Parotid gland (tissue), 1 donor: ENCODE results near the gene PSEN2.

GRCh38 chr1:226609784-226610284 lies 61.3 kb downstream of the STUM start:
- PRO-cap: no peak

DNA sequence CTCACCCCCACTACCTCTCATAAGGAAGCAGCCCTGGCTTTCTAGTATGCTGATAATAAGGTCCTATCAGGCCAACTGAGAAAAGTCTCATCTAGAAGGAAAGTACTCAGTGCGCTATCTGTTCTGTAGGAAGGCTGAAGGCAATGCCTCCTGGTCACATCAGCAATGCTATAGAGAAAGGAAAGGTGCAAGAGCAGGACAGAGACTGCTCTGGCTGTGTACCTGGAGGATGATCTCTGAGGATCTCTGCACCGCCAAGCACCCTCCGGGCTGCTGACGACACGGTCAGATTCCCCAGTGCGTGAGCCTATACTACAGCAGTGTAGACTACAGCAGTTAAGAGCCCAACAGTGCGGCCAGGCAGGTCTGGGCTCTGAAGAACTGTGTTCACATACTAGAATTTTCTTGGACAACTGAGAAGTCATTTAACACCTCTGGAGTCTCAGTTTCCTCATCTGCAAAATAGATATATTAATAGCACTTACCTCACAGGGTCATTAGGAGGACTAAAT lies 40.0 kb downstream of the ITPKB start:
- PRO-cap: no peak

- PRO-cap: no peak
These were observed 30.4 kb downstream of the ITPKB start for GRCh38 chr1:226708256-226709429.

- PRO-cap: no peak
These were observed 29.6 kb downstream of the ITPKB start for GRCh38 chr1:226709430-226709949.

DNA sequence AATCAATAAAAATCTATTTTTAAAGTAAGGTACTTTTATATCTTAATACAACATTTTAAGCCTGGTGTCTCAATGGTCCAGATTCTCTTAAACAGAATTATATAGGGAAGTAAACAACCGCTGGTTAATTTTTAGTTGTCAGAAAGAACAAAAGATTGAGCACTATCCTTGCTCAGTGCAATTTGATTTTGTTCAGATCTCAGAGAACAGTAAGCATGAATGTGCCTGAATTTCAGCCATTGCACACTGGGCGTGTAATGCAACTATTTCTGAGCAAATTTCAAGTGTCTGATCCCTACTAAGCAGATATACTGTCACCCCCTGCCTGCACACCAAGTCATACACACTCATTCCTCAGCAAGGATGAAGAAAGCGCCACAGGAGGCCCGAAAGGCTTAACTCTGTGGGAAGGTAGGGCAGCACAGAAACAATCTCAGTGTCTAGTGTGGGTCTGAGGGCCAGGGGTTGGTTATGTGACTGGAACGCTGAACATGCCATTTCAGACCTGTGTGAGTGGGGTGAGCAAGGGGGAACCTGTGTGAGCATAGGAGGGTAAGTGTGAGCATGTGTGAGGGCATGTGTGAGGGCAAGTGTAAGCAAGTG lies 6.4 kb downstream of the ITPKB start:
- PRO-cap: no peak

DNA sequence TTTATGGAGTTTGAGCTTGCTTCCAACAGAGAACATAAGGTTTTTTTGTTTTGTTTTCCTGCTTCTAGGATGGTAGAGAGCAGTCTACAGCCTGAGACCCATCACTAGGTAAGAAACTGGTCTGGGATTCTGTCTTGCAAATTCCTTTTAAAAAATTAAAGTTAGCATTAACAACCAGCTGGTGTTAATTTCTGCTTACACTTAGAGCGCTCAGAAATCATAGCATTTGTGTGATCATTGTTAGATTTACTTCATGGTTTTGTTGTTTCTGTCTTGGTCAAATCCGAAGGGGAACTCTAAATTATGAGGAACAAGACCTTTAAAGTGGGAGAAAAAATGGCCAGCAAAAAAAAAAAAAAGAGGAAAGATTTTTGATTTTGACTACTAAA lies 22.3 kb upstream of the PSEN2 start:
- PRO-cap: no peak

GRCh38 chr1:226870175-226870688 lies at the start of gene PSEN2:
PSEN2 (plus strand) TSS chr1:226870616.
- PRO-cap: bidirectional peak, plus-strand start at chr1:226870635, minus-strand start at chr1:226870502

DNA sequence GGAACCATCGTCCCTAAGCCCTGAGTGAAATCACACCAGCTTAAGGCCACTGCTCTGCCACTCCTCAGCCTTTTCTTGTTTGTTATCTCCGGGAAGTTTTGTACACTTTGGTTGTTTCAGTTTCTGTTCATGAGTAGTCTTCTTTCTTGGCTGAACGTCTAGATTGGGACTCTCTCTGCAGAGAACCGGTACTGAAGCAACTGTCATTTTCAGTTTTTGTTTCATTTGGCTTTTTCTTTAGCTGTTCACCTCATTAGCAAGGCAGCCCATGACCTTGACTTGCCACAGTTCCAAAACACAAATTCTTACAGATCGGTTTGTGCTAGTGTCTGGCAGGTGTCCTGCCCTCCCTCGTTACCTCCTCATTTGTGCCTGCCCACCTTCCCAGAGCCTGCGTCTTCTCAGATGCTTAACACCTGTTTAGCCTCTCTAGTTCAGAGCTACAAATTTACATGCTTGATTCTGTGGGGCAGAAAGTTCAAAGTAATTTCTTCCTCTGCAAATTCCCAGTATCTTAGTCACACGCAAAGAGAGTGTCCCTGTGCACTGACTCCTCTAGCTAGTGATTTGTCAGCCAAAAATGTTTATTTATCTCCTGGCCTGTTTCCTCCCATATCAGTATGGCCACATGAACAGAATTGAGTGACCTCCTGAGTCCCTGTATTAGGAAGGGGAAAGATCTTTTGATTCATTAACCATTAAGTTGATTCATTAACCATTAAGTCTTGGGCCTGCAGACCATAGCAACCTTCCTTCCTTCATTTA lies 12.5 kb downstream of the PSEN2 start:
- PRO-cap: unidirectional peak, minus-strand start at position 74 of the sequence

GRCh38 chr1:226895418-226895996 lies 25.1 kb downstream of the PSEN2 start:
- PRO-cap: no peak

- PRO-cap: no peak
These were observed 23.7 kb downstream of the COQ8A start for GRCh38 chr1:226963877-226964093.

GRCh38 chr1:226988019-226988694 lies 48.1 kb downstream of the COQ8A start:
- PRO-cap: no peak

GRCh38 chr1:226988695-226989531 lies 48.8 kb downstream of the COQ8A start:
- PRO-cap: no peak

DNA sequence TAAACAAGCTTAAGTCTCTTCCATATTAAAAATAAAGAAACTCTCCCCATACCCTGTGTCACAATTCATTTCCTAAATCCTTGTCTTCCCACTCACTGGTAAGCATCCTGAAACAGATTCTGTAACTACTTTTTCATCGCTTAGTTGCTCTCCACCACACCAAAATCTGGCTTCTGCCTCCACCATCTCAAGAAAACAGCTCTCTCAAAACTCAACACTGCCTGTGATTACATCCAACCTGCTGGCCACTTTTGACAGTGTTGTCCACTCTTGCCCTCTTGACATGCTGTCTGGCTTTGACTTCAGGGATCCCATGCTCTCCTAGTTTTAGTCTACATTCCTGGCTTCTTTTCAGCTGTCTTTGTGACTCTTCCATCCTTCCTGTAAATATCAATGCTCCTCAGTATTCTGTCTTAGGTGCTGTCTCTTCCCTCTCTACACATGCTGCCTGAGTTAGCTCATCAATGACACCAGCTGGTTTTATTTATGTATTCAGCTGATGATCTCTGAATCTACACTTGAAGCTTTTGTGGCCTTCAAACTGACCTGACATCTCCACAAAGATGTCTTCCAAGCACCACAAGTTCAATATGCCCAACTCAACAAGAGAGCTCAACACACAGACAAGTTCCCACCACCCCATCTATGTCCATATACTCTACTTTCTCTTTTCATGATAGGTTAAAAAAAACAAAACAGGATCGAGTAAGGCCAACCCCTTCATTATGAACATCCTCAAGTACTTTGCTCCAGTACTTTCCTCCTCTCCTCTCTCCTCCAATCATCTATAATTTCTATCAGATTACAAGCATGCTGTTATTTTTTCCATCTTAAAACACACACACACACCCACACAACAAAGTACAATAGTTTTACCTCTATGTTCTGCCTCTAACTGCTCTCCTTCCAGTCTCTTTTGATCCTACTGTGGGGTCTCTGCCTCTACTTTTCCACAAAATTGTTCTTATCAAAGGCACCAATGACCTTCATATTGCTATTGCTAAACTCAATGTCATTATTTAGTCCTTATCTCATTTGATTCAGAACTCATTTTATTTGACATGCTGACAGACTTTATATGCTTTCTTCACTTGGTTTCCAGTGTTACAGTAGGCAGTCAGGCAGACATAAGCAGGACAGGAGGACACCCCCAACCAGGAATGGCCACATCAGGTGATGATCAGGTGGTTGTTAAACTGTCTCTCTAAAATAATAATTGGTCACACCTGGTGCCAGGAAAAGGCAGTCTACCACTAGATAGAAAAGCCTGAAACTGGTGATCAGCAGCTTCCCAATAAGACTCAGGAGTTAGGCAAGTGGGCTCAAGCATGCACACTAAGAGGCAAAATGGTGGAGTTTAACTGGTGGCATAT lies 156.7 kb downstream of the COQ8A start:
- PRO-cap: no peak

GRCh38 chr1:227119519-227119975 lies 179.5 kb downstream of the COQ8A start:
- PRO-cap: no peak

DNA sequence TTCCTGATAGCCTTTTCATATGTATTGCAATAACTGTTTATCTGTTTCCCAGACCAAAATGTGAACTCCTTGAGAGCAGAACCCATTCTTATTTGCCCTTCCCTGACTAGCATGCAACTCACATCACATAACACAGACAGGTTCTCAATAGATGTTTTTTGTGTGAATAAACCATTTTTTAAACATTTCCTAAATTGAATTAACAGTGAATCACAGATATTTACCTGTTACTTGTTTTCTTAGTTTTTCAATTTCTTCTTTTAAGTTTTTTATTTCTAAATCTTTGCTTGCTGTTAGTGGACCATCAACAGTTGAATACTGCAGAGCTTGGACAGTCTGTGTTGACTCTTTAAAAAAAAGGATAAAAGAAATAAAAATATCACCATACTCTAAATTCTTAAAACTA lies 188.8 kb downstream of the COQ8A start:
- PRO-cap: no peak

DNA sequence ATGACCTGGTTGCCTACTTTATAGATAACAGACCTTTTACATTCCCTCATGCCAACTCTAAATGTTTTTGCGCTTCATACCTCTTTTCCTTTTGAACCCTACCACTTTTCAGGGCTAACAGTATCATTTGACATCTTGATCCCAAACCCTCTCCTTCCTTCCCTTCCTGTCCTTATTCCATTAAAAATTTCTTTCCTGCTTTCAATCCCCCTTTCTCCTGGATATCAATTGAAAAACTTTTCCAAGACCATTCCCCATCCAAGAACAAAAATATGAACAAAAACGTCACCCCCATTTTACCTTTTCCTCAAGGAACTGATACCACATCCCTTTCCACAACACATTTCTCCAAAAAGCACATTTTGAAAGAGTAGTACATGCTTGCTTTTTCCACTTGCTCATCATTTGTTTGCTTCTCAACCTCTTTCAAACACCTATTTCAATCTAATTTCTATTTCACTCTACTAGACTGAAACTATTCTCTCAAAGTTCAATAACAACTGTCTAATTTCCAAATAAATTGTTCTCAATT lies 97.6 kb downstream of the CDC42BPA start:
- PRO-cap: no peak

GRCh38 chr1:227429486-227430067 lies 111.3 kb upstream of the CDC42BPA start:
- PRO-cap: no peak

DNA sequence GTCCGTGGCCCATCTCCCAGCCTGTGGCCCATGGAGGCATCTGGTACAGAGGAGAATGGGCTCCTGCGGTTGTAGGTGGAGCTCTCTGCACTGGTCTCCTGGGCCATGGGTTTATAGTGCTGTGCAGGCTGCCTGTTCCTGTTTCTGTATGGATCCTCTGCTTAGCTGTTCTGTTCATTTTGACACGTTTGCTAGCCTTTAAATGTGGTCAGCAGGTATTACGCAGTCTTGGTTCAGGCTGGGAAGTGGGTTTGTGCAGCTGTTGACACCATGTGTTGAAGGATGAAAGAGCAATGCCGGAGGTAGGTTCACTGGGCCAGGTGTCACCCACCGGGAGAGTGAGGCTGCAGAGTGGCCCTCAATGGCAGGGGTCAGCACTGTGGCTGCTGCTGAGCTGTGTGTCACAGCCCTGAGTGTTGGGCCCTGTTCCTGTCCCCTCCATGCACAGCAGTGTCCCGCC lies 38.9 kb downstream of the SNAP47 start:
- PRO-cap: no peak

- PRO-cap: no peak
These were observed 60.7 kb downstream of the WNT9A start for GRCh38 chr1:227886790-227887618.

- PRO-cap: no peak
These were observed 5.1 kb upstream of the WNT3A start for GRCh38 chr1:228001762-228002115.